Aorta (tissue), 1 donor: ENCODE data around the gene RBP7.

GRCh38 chr1:9556027-9556370 lies 16.7 kb downstream of the SLC25A33 start:
- PRO-cap = no peak

- PRO-cap = no peak
Observed at GRCh38 chr1:9612917-9614101, 24.6 kb downstream of the TMEM201 start.

DNA sequence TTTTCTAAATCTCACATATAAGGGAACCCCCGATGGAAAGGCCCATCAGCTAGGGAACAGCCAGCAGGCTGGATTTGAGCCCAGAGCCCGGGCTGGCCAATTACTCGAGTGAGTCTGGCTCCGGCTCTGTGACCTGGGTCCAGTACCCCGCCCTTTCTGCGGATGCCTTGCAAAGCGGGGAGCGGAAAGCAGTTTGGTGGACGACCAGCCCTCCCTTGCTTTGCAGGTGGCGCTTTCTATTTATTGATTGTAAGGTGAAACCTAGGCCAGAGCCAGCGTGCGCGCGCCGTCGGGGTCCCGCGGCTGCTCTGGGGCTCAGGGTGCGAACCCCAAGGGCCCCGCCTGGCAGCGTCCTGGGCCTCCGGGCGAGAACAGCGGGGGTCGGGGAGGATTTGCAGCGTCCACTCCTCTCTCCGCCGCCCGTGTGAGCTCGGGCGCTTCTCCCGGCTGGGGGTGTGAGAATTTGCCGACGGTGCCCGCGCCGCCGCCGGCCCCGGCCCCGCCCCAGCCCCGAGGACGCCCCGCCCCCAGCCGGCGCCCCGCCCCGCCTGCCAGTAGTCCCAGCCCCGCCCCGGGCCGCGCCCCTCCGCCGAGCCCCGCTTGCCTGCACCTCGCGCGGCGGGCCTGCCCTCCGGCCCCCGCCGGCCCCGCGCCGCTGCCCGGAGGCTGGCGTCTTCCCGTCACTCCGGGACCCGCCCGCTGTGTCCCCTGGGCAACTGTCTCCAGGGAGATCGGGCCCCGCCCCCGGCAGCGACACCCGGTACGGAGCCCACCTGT lies 37.6 kb downstream of the PIK3CD start:
- PRO-cap = no peak

- PRO-cap = no peak
Observed at GRCh38 chr1:9699148-9699441, 47.6 kb downstream of the PIK3CD start.

DNA sequence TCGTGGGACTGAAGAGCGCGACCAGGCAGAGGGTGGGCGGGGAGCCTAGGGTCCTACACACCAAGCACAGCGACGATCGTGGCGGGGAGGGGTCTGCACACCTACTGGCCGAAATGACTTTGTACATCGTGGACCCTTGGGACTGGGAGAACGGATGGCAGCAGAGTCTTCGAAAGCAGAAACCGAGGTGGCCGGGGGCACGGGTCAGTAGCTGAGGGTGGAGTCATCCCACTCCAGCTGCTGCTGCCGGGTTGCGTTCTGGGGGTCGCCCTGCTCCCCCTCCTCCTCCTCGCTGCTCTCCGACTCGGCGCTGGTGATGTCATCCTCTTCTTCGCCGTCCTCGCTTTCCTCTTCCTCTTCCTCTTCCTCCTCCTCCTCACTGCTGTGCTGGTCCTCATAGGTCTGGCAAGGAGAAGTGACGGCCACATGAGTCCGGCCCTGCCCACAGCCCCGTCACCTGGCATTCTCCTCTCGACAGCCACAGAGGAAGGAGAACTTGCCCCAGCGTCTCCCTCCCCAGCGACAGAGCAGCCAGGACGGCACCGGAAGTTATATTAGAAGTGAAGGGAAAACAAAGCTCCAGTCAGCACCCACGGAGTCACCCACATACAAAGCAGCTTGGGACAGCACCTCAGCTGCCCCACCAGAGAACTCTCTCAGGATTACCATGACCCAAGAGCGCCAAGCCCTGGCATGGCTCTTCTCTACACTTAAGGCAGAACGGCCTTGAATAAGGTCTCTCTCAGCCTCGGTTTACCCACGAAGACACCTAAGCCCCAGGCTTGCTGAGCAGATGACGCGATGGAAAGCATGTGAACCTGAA lies 79.0 kb downstream of the PIK3CD start:
- PRO-cap = no peak

DNA sequence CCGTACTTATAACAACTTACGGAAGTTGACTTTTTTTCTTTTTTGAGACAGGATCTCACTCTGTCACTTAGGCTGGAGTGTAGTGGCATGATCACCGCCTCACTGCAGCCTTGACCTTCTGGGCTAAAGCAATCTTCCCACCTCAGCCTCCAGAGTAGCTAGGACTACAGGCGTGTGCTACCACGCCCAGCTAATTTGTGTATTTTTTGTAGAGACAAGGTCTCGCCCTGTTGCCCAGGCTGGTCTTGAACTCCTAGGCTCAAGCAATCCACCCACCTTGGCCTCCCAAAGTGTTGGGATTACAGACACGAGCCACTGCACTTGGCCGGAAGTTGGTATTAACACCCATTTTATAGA lies 15.7 kb upstream of the CLSTN1 start:
- PRO-cap = no peak

GRCh38 chr1:9842677-9843382 lies 19.1 kb upstream of the CLSTN1 start:
- PRO-cap = no peak

DNA sequence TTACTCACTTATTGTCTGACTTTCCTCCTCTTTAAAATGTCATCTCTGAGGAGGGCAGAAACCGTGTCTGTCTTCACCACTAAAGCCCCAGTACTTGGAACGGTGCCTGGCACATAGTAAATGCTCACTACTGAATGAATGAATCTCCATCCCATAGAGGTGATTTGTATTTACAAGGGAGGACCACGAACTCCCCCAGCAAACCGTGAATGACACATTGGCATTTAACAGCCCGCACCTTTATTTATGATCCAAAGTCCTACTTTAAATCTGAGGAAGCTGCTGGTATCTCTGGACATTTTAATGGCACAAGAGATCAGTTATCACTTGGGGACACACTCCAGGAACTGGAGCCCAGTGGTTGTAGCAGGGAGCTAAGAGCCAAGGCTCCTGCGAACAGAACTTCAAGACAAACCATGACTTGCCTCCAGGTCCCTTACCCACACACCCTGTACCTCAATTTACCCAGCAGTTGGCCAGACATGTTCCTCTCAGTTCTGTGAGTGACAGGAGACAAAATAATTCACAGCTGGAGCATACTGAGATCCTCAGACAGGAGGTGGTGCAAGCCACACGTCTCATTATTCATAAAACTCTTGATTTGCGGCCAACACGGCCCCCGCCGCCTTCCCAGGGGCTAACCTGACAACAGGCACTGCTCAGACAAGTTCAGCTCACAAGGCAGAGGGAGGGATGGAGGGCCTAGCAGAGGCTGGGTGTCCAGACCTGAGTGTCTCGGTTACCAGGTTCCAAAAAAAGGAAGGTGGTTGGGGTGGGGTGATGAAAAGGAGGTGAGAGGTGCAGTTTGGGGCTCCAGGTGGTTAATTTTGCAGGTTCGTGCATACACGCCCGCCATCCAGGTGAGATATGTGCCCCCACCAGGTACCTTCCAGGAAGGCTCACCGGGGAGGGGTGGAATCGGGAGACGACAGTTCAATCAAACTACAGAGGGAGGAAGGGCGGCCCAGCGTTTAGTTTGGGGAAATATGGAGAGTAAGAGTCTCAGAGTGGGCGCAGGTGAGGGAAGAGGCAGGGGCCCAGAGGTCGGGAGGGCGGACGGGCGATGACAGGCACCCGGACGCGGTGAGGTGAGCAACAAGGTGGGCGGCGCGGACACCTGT lies 966 bp downstream of the CTNNBIP1 start:
- PRO-cap = no peak

GRCh38 chr1:9929185-9929963 lies 13.8 kb downstream of the LZIC start:
- PRO-cap = no peak

DNA sequence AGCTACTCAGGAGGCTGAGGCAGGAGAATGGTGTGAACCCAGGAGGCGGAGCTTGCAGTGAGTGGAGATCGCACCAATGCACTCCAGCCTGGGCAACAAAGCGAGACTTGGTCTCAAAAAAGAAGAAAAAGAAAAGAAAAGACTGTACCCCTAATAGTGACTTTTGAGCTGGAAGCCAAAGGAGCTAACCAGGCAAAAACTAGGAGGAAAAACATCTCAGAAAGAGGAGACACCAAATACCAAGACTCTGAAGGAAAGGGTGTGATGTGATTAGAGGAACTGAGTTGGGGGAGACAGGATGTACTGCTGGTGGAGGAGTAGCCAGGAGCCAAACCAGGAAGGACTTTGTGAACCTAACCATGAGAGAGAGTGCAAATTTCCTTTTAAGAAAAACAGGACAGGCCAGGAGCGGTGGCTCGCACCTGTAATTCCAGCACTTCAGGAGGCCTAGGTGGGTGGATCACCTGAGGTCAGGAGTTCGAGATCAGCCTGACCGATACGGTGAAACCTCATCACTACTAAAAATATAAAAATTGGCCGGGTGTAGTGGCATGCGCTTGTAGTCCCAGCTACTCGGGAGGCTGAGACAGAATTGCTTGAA lies 4.1 kb upstream of the RBP7 start:
- PRO-cap = no peak

DNA sequence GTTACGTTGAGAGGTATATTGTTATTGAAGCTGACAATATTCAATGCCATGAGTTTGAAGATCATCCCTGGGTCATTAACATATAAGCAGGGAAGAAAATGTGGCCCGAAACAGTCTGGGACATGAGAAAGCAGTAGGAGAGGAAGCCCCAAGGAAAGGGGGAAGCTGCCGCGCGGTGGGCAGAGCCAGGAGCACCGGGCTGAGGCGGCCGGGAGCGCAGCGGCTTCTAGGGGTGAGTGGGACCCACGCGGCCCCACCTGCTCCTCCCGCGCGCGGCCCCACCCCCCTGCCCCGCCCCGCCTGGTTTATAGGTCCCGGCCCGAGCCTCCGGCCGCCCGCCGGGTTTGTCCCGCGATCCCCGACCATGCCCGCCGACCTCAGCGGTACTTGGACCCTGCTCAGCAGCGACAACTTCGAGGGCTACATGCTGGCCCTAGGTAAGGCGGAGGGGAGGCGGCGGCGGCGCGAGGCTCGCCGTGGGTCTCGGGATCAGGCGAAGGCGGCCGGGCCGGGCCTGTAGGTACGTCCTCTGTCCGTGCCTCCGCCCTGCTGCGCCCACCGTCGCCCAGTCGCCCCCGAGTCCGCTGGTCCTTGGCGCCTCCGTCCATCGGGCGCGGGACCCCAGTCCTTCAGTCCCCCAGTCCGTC lies at the start of gene RBP7:
TSS of gene RBP7 (plus strand) at position 334 of the 647 bp plus-strand sequence.
- PRO-cap = no peak

DNA sequence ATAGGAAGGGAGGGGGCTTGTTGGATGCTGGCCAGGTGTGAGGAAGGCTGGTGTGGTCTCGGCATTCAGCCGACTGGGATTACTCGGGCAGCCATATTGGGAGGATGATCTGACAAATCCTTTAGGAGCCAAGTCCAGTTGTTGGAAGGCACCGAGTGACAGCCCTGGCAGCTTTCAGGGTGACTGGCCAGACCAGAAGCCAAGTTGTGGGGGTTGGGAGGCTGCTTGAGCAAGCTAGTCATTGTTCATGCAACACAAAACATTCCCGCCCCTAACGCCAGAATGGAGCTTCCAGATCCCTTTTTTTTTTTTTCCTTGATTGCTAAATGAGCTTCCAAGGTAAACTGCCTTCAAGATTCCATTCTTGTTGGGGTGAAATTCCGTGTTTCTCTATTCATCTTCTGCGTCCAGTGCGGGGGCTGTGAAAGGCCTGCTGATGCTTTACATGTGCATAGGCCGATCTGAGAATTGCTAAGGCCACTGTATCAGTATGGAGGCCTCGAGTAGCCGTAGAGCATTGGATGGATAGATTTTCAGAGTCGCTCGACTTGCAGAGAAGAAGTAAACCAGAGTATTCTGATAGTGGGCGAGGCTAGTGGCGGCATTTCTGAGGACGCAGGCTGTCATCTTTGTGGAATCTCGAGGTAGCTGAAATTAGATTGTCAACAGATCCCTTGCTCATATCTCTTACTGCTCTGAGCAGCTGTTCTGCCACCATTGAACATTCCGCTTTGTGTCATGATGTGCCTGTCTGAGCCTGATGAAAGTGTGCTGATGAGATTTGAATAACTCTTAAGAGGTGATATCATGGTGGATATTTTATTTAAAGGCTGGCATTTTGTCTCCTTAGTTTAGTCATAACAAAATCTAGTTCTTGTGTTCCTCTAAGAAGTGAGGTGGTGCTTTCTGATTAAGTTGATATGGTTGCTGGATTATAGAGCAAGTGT lies 1.3 kb downstream of the KIF1B start:
- PRO-cap = no peak

DNA sequence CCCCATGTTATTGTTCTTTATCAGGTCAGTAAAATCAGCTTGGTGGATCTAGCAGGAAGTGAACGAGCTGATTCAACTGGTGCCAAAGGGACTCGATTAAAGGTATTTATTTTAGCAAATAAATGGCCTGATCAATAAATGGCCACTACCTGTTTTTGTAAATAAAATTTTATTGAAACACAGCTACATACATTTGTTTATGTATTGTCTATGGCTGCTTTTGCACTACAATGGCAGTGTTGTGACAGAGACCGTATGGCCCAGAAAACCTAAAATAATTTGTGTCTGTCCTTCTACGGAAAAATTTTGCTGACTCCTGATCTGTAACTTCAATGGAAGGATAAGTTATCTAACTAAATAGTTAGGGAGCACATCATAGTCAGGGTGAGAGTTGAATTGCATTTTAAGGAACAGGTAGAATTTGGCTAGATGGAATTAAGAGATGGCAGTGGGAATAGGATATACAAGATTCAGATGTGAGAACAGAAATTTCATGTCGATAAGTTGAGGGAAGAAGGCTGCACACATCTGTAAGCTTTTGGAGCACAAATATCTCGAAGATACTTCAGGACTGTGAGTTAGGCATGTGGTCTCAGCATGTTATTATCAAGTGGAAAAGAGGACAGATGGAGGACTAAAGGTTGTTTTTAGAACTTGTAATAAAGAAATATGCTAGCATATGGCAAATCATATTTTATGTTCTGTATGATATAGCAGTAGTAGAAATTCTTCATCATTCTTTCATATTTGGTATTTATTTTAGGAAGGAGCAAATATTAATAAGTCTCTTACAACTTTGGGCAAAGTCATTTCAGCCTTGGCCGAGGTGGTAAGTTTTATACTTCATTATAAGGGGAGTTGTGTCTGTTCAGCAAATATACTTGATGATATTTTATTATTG lies 61.4 kb downstream of the KIF1B start:
- PRO-cap = no peak

- PRO-cap = no peak
Observed at GRCh38 chr1:10399194-10400221, 644 bp downstream of the PGD start.

- PRO-cap = no peak
Observed at GRCh38 chr1:10496597-10496843, 21.8 kb downstream of the PEX14 start.

GRCh38 chr1:10530364-10531519 lies 56.0 kb downstream of the PEX14 start:
- PRO-cap = no peak

- PRO-cap = no peak
Observed at GRCh38 chr1:10622483-10623280, 147.9 kb downstream of the PEX14 start.

- PRO-cap = no peak
Observed at GRCh38 chr1:10668010-10668770, 128.3 kb downstream of the CASZ1 start.

GRCh38 chr1:10677021-10677933 lies 119.2 kb downstream of the CASZ1 start:
- PRO-cap = no peak

DNA sequence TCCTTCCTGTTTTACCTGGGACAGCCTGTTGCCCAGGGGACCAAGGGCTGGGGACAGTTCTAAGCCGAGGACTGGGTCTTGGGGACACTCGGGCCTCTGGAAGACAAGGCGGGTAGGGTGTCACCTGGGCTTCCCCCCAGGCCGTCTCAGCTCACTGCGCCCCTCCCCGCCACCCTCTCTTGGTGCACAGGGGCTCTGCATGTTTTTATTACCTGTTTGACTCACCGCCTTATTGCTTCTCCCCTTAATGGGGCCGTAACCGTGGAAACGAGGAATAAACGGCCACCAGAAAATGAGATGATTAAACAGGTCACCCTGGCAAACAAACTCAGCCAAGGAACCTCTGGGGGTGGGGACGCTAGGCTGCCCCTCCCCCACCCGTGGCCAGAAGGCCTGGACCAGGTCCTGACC lies 110.0 kb downstream of the CASZ1 start:
- PRO-cap = no peak